Endodermal cell (in vitro differentiated cells): ENCODE measurements around the gene ERCC3.

GRCh38 chr2:121567980-121568542 lies 81.2 kb downstream of the CLASP1 start:
- PRO-cap, result no peak

- PRO-cap, result no peak
Observed at GRCh38 chr2:121902067-121902949, 146.9 kb downstream of the TSN start.

GRCh38 chr2:121930213-121930550 lies 174.7 kb downstream of the TSN start:
- PRO-cap, result no peak

DNA sequence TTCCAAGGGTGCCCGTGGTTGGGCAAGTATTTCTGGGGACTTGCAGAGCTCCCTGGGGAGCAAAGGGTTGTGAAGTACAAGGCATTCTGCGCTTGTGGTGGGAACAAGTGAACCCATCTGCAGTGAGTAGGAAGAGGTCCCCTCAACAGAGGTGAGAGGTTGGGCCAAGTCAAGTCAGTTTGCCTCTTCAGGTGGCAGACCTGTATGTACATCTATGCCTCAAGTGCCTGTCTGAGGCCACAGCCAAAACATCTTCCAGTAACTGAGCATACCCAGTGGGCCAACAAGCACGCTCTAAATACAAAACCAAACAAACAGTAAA lies 2.3 kb downstream of the GYPC start:
- PRO-cap, result no peak

- PRO-cap, result no peak
Observed at GRCh38 chr2:127050410-127050643, 56.6 kb downstream of the BIN1 start.

GRCh38 chr2:127086862-127087969 lies 19.7 kb downstream of the BIN1 start:
- PRO-cap, result no peak

- PRO-cap, result no peak
Observed at GRCh38 chr2:127104817-127105528, 2.0 kb downstream of the BIN1 start.

- PRO-cap, result no peak
Observed at GRCh38 chr2:127108364-127108660, 1.4 kb upstream of the BIN1 start.

DNA sequence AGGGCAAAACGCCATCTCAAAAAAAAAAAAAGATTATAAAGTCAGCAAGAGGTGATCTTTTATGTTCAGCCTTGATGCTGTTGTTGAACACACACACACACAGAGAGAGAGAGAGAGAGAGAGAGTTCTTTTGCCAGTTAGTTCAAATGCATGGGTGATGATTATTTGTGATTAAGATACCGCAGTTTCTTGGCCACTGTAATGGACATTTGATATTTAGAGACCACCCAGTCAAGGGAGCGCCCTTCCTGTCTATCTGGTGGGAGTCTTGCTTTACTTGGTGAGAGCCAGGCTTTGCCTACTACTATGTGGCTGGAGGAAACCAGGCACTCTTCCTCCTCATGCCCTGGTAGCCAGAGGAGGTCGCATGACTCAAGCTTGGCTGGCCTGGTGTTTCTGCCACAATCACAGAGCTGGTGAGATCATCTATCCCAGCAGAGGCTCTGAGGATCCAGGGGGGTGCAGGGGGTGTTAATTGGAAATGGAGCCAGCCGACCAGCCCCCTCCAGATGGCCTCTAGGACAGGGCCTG lies 46.6 kb upstream of the BIN1 start:
- PRO-cap, result no peak

DNA sequence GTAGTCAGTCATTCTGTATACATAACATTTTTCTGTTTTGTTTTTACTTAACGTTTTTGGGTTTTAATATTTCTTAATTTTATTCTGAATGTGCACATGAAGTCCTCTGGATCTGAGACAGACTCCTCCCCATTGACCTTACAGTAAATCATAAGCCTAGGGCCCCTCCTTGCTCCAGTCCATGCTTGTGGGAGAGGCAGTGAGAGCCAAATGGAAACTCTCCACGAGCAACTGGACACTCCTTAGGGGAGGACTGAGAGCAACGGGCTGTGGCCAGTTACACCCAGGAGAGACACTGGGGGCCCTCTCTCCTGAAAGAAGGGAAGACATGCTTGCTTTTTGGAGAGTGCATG lies 48.9 kb upstream of the BIN1 start:
- PRO-cap, result no peak

GRCh38 chr2:127176191-127177296 lies 43.6 kb downstream of the CYP27C1 start:
- PRO-cap, result no peak

DNA sequence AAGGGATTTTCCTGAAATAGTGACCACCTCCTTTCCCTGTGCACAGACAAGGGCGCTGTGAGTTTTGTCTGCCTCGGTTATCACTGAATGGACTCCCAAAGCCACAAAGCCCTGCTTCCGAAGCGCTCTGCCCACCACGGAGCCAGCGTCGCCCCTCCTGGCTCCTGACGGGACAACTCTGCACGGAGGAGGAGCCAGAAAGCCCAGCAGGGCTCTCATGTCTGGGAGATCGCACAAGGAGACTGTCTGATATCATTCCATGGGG lies 14.6 kb downstream of the CYP27C1 start:
- PRO-cap, result bidirectional peak, plus-strand start at position 197 of the sequence, minus-strand start at position 90 of the sequence

- PRO-cap, result bidirectional peak, plus-strand start at chr2:127294212, minus-strand start at chr2:127294144
Observed at GRCh38 chr2:127293352-127294450, at the start of gene ERCC3. ERCC3 (minus strand) TSS chr2:127294144.

- PRO-cap, result no peak
Observed at GRCh38 chr2:127322017-127322527, 28.1 kb upstream of the ERCC3 start.

DNA sequence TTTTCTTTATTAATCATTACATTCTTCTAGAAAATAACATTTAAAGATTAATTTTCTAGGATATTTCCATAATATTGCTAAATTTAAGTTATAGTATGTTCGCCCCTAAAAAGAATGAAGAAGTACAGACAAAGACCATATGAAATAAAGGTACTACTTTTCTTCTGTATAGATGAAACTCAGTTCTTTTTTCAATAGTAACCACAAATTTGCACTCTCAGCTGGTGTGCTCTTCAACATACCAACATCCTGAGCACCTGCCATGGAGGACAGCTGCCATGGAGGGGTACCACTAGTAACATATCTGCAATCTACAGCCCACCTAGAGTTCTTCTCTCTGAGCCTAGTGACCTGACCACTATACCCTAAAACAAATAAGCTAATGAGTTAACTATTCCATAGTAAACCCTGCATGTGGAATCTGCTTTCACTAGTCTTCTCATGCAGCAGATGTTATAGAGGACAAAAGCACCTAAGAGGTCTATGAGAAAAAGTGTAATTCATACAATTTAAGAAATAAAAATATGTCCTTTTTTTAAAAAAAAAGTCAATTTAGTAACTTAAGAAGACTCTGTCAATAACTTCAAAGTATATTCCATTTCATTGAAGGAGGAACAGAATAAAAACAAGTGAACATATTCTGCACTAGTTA lies 36.9 kb upstream of the ERCC3 start:
- PRO-cap, result no peak

- PRO-cap, result no peak
Observed at GRCh38 chr2:127381079-127381402, 6.7 kb downstream of the MAP3K2 start.

DNA sequence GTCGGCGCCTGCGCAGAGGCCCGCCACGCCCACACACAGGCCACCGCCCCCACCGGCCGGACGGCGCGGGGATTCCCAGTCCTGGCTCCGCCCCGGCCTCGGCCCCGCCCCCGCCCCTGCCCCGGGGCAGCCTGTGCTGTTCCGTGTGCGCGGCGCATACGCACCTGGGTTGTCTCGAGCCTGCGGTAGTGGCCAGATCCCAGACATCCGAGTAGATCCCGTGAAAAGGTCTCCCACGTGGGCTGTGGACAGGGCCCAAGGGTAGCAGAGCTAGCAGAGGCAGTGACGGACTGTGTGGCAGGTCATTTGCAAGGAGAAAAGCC lies 270 bp upstream of the MAP3K2 start:
- PRO-cap, result bidirectional peak, plus-strand start at position 161 of the sequence, minus-strand start outside the sequence

GRCh38 chr2:127400544-127400974 lies 12.8 kb upstream of the MAP3K2 start:
- PRO-cap, result no peak

- PRO-cap, result no peak
Observed at GRCh38 chr2:127418570-127419116, 416 bp downstream of the PROC start.

- PRO-cap, result unidirectional peak, minus-strand start at chr2:127478748
Observed at GRCh38 chr2:127478621-127479876, 47.2 kb downstream of the IWS1 start.